Colon Carcinoma Metastatic in the Brain (tissue), 2 donors: ENCODE measurements around a stretch of chr3.

GRCh38 chr3:71482815-71483125 is 100.8 kb downstream of the FOXP1 start:
- PRO-cap, 2 experiments, result no peak in any of the 2 experiments

DNA sequence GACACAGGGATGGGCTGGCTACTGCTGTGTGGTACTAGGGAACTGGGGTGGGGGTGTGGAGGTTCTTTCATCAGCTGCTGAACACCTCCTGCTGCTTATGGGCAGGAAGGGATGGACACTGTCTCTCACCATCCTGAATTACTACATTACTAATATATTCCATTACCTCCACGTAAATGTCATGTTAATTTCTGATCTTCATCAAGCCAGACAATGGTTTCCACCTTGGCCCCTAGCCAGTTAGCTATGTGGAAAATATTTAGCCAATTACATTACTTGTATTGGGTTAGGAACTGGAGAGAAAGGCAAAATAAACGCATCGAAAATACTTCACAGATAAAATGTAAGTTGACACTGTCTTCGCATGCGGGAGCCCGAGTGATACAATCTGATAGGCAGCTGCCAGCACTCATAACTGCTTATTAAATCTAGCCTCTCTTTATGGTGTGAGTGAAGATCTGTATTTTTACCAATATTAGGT is 95.1 kb downstream of the FOXP1 start:
- PRO-cap, 2 experiments, result no peak in any of the 2 experiments

GRCh38 chr3:71568195-71568431 is 15.4 kb downstream of the FOXP1 start:
- PRO-cap, 2 experiments, result no peak in any of the 2 experiments

DNA sequence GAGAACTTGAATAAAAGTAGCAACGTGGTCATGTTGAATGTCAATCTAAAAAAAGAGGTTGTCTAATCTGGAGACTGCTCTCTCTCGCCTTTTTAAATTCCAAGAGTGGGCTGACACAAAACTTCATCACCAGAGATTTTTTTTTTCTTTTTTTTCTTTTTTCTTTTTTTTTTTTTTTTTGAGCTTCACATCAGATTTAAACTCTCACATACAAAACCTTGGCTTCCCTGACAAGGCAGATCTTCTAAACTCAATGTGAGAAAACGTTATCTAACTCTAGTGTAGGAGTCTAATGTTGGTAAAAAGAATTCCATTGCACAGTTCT is 4.1 kb downstream of the FOXP1 start:
- PRO-cap, 2 experiments, result no peak in any of the 2 experiments

DNA sequence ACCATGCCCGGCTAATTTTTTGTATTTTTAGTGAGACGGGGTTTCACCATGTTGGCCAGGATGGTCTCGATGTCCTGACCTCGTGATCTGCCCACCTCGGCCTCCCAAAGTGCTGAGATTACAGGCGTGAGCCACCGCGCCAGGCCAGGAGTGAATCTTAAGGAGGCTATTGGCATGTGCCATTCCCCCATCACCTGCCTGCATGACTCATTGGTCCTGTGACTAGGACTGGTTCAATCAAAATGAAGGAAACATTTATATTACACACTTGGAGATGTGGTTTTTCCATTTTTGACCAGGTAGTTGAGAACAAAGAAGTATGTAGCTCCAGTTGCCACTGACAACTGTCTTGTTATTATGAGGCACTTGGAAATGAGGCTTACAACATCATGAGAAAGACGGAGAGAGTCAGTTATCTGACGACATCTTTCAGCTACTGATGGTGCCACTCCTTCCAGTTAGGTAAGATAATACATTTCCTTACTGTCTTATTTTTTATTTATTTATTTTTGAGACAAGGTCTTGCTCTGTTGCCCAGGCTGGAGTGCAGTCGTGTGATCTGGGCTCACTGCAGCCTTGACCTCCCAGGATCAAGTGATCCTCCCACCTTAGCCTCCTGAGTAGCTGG is 21.7 kb upstream of the PROK2 start:
- PRO-cap, 2 experiments, result no peak in any of the 2 experiments

- PRO-cap, 2 experiments, result no peak in any of the 2 experiments
Observed at GRCh38 chr3:72028676-72029172, 243.8 kb upstream of the PROK2 start.

DNA sequence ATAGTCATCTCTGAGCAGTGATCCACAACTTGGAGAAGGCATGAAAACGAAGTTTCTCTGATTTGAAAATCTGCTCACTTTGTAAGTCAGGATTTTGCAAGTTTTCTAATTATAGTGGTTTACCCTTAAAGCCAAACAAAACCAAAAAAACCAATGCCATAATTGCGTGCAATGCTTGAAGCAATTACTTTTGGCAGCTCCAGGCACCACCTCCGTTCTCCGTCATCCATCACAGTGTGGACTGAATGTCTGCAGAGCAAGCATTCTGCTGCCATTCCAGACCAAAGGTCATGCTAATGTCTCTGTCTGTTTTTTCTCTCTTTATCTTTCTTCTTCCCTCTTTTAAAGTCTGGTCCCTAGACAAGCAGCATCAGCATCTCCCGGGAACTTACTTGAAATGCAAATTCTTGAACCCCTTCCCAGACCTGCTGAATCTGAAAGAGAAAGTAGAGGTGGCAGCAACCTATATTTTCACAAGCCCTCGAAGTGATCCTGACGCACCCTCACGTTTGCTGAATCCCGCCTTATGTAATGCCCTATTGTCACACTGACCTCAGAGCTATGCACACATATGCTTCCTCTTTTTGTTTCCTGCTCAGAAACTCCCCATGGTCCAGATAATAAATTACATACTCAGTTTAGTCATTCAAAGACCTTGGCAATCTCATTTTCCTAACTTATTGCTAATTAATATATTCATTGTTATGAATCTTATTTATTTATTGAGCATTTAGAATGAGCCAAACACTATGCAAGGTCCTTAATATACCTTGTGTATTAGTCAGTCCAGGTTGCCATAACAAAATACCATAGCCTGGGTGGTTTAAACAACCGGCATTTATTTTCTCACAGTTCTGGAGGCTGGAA is 297.3 kb upstream of the PROK2 start:
- PRO-cap, 2 experiments, result no peak in any of the 2 experiments

GRCh38 chr3:72318341-72318960 is 529.8 kb downstream of the SHQ1 start:
- PRO-cap, 2 experiments, result no peak in any of the 2 experiments

DNA sequence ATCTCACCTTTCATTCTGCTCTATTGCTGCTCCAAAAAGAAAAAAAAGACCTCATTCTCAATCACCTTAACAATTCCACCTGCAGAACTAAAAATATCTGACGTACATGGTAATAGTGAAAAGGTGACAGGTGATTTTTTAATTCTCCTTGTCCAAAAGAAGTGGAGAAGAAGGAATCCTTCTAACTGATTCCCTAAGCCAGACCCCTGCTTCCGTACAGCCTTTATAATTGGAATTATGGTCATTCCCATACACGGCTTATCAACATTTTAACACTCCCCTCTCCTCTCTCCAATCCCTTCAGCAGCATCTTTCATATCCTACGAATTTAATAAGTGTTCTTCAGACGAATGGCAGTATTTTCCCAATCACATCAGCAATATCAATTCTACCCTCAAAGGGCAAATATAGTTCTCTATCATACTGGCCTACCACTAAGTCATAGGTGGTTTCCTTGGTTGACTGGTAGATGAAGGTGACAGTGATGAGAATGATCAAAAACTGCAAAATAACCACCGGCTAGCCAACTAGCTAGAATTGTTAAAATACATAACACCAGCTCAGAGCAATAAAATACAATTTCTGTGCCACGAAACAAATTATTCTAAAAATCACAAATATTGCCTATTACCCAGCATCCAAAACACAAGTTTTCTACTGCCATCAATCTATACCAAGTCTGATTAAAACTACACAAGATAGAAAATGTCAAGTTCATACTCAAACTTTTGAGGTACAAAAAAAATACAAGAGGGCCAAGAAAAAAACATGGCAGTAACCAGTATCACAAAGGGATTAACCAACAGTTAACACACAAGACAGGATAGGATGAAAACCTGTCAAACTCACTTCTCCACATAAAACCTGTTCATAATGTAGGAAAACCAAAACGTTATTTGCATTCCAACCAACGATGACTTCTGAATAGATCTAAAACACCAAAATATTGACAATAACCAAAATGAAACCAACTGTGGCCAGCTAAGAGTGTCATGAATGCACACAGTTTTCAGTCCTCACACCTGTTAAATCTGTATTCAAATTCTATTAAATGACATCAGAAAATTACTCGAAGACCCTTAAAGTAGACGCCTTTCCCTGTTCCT is 404.3 kb downstream of the SHQ1 start:
- PRO-cap, 2 experiments, result no peak in any of the 2 experiments

DNA sequence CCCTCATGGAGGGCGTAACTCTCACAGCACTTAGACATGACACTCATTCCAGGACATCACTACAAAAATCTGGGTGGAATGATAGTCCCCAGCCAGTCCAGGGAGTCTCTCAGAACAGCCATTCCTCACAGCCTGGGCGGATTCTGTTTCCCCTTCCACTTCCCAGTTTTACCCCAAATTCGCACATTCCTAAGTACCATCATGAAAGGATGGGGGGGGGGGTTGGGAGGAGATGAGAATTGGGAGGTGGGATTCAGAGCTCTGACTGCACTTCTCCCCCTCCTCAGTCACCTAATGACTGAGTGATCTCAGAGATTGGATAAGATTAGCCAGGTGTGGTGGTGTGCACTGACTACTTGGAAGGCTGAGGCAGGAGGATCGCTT is 355.7 kb downstream of the SHQ1 start:
- PRO-cap, 2 experiments, result no peak in any of the 2 experiments

DNA sequence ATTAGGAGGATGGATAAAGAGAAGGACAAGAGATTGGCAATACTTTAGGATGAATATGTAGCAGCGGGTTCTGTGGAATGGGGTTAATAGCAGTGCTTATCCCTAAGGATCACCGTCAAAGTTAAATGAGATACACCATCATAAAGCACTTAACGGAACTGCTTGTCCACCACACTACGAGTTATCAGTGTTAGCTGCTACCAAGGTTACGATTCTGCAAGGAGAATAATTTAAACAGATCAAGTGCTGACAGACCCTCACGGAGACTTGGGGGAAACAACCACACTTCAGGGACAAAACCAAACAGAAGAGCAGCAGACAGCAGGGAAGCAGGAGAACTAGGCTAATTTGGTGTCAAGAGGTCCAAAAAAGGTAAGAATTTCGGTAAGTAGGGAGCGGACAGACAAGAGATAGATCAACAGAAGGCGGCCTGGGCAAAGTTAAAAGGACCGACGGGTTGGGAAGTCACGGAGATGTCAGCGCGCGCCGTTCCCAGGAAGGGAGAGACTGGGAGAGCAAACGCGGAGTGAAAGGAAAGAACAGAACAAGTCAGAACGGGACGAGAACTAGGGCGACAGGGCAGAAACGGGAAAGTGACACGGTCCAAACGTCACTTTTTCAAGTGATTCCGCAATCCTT is 786 bp downstream of the SHQ1 start:
- PRO-cap, 2 experiments, result no peak in any of the 2 experiments

GRCh38 chr3:72928748-72929269 is 41.0 kb downstream of the GXYLT2 start:
- PRO-cap, 2 experiments, result no peak in any of the 2 experiments

DNA sequence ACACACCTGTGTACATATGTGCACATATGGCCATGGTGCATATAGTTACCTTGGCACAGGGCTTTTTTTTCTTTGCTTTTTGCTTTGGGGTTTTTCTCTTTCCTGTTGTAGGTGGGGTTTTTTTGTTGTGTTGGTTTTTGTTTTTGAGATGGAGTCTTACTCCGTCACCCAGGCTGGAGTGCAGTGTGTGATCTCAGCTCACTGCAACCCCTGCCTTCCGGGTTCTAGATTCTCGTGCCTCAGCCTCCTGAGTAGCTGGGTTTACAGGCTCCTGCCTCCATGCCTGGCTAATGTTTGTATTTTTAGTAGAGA is 30.8 kb upstream of the PPP4R2 start:
- PRO-cap, 2 experiments, result no peak in any of the 2 experiments

GRCh38 chr3:72998547-72999205 is 2.1 kb downstream of the PPP4R2 start:
- PRO-cap, 2 experiments, result no peak in any of the 2 experiments

DNA sequence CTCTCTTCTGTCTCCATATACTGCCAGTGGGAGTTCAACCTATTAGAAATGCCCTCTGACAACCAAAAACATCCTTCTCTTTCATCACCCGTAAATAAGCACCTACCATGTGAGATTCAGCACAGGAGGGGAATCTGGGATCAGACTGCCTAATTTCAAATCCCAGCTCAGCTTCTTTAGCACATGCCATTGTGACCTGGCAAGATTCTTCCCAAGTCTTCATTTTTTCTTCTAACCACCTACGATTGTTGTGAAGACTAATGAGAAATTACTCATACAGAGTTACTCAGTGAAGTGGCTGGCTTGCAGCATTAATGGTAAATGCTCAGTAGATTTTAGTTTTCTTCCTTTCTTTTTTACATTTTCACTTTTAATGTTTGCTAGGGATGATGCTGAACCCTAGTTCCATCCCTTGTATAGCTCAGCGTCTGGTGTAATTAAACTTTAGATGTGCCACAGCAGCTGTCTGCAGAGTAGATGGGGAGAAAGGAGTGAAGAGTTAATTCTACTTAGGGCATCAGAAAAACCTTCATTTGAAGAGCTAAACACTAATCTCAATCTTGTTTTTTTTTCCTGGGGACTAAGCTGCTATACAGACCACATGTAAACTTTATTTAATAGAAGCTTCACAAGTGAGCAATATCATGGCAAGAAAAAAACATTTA is 176.6 kb downstream of the PDZRN3 start:
- PRO-cap, 2 experiments, result no peak in any of the 2 experiments

GRCh38 chr3:73490573-73491152 is 134.1 kb downstream of the PDZRN3 start:
- PRO-cap, 2 experiments, result no peak in any of the 2 experiments

GRCh38 chr3:73572320-73572909 is 52.3 kb downstream of the PDZRN3 start:
- PRO-cap, 2 experiments, result no peak in any of the 2 experiments

GRCh38 chr3:73658719-73659466 is 34.2 kb upstream of the PDZRN3 start:
- PRO-cap, 2 experiments, result no peak in any of the 2 experiments

- PRO-cap, 2 experiments, result no peak in any of the 2 experiments
Observed at GRCh38 chr3:73766559-73767445, 142.1 kb upstream of the PDZRN3 start.

- PRO-cap, 2 experiments, result no peak in any of the 2 experiments
Observed at GRCh38 chr3:74018473-74018982, 393.8 kb upstream of the PDZRN3 start.